Sciatic nerve (tissue), 1 donor: ENCODE data around the genes XKR3, DGCR6 and TSSK2.

- PRO-cap = no peak
Observed at GRCh38 chr22:16824702-16825608, at the start of gene XKR3. XKR3 (minus strand) TSS chr22:16825411.

GRCh38 chr22:17117843-17118338 is 3.3 kb downstream of the TMEM121B start:
- PRO-cap = no peak

- PRO-cap = bidirectional peak, plus-strand start at chr22:17258419, minus-strand start at chr22:17258293
Observed at GRCh38 chr22:17257476-17258520, 38.6 kb upstream of the ADA2 start.

DNA sequence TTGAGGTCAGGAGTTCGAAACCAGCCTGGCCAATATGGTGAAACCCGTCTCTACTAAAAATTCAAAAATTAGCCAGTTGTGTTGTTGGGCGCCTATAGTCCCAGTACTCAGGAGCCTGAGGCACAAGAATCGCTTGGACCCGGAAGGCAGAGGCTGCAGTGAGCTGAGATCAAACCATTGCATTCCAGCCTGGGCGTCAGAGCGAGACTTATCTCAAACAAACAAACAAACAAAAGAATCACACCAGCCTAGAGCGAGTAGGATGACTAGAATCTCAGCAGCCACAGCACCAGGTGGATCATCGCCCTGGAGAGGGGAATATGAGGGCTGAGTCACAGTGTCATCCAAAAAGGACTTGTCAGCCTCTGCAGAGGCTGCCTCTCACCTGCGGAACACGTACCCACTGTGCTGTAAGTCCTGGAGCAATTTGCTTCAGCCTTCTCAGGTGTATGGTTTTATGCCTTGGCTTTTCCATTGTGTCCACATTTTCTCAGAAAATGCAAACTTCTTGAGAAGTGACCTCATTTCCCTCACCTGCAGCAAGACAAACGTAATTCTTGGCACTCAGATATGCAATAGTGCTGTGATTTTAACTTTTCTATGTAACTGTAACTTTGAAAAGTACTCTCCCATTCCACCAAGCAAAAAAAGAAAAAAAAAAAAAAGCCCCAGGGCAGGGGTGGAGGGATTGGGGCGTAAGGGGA is 48.8 kb upstream of the ADA2 start:
- PRO-cap = no peak

GRCh38 chr22:17528769-17529527 is 34.4 kb upstream of the SLC25A18 start:
- PRO-cap = bidirectional peak, plus-strand start at chr22:17529285, minus-strand start at chr22:17529065

- PRO-cap = no peak
Observed at GRCh38 chr22:17637875-17638136, 751 bp upstream of the BCL2L13 start.

GRCh38 chr22:17776108-17776322 is 1.7 kb upstream of the BID start:
- PRO-cap = no peak

DNA sequence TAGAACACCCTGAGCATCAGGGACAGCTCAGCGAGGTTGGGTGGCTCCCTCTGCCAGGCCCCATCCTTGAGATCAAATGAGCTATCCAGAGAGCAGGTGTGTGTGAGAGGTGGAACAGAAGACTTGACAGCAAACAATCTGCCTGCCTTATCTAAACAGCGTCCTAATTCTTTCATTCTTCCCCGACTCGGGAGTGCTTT is 96.2 kb upstream of the BID start:
- PRO-cap = no peak

- PRO-cap = no peak
Observed at GRCh38 chr22:17889984-17891205, 116.1 kb upstream of the BID start.

DNA sequence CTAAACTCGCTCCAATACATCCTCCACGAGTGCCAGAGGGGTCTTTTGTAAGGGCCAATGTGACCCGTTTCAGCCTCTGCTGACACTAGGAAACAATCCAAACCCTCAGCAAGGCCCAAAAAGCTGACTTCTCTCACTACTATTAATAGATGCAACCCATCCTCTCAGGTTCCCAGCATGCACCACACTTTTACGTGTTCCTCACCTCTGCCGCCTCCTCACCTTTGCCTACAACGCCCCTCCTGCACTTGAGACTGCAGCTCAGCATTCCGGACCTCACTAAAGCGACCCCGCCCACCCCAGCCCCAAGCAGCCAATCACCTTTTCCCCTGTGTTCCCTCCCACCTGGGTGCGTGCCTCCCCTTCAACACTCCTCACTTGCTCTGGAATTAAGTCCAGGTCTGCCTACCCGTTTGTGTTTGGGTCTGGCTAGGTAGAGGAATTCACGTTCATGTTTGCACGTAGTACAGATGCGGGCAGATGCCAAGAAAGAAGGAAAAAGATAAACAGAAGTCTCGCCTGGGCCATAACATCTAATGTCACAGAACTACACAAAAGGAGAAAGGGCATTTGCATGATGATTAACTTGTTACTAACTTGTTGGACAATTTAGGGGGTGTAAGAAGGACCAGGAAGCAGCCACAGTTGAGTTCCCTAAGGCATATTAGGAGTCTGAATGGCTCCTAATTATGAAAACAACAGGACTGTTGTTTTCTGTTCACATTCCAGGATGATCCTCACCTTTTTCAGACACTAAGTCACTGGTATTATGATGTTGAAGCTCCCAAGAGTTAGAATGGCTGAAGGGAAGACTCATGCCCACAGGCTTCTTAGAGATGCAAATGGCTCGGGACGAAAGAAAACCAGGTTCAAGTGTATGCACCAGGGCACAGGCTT is 102.3 kb downstream of the MICAL3 start:
- PRO-cap = no peak

- PRO-cap = no peak
Observed at GRCh38 chr22:17950900-17951214, 73.5 kb downstream of the MICAL3 start.

- PRO-cap = no peak
Observed at GRCh38 chr22:18033517-18034063, 9.2 kb upstream of the MICAL3 start.

GRCh38 chr22:18906183-18906593 is at the start of gene DGCR6:
DGCR6 (plus strand) TSS chr22:18906320.
- PRO-cap = no peak

DNA sequence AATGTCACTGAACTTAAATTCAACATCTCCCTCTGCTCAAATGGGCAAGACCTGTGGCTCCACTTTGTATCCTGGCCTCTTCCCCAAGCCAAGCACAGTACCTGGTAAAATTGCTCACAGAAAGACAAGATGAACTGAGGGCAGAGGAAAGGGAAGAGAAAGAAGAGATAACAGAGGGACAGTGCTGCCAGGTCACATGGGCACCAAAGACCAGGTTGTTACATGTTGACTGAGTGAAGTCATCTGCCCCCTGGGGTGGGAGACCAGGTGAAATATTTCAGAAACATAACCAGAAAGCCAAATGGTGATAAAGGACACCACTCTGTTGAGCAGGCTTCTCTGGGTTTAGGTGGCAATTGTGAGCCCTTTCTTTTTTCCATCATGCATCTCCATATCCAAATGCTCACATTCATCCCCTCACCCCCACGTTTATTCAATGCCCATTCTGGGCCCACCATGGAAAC is 51.8 kb downstream of the DGCR2 start:
- PRO-cap = no peak

GRCh38 chr22:19131089-19131370 is at the start of gene TSSK2:
TSSK2 (plus strand) TSS chr22:19131308.
- PRO-cap = no peak

- PRO-cap = no peak
Observed at GRCh38 chr22:19209602-19209904, 31.0 kb upstream of the SLC25A1 start.

GRCh38 chr22:19287008-19287832 is 4.3 kb downstream of the CLTCL1 start:
- PRO-cap = no peak

DNA sequence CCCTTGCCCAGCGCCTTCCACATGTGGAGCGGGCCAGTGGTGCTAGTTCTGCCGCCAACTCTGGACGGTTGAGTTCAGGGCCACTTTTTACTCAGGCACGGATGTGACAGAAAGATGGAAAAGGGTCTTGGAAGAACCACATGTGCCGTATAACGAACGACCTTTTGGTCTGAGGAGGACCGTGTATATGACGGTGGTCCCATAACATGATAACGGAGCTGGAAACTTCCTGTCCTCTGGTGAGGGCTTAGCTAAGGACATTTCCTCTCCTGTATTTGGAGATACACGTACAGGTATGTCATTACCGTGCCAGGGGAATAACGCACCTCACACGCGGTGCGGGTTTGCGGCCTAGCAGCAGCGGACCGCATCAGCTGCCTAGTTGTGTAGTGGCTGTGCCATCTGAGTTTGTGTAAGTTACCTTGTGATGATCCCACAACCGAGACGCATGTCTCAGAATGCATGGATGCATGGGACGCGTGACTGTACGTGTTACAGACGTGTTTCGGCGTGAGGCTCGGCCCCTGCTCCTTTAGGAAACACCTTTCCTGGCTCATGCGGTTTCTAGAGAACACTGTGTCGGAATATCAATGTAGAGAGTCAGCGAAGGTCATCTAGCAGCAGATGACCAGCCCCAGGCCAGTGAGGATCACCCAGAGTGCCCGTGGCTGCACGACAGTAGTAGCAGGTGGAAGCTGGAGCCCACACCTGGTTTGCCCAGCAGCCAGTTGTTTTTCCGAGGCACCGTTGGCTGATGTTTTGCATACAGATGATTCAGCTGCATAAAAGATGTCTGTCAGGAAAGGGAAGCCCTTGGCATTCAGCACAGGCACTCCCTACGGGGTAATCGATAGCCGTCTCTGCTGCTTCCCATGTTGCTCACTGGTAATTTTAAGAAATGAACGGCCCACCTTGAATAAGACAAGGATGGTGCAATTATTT is 790 bp upstream of the CLTCL1 start:
- PRO-cap = unidirectional peak, plus-strand start at position 111 of the sequence

GRCh38 chr22:19397709-19398493 is 33.6 kb downstream of the HIRA start:
- PRO-cap = no peak

GRCh38 chr22:19419477-19420065 is 12.0 kb downstream of the HIRA start:
- PRO-cap = no peak